ENCODE measurements around a stretch of chr17.

GRCh38 chr17:65029185-65029500 lies 27.4 kb downstream of the GNA13 start:
- PRO-cap, result no peak

DNA sequence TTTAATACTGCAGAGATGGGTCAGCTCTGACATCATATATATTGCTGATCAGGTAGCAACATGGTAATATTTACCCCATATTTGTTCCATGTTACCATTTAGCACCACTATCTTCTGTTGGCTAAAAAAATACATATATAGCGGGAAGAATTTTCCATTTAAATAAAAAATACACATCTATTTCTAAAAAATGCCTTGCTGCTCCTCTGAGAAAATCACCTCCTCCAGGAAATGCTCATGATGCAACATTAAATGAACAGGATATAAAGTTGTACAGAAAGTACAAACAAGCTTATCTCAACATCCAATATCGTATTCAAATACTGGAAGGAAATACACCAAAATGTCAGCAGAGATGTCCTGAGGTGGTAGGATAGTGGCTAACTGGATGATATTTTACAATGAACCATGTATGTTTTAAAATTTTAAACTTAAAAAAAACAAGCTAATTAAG lies 21.4 kb downstream of the GNA13 start:
- PRO-cap, result no peak

DNA sequence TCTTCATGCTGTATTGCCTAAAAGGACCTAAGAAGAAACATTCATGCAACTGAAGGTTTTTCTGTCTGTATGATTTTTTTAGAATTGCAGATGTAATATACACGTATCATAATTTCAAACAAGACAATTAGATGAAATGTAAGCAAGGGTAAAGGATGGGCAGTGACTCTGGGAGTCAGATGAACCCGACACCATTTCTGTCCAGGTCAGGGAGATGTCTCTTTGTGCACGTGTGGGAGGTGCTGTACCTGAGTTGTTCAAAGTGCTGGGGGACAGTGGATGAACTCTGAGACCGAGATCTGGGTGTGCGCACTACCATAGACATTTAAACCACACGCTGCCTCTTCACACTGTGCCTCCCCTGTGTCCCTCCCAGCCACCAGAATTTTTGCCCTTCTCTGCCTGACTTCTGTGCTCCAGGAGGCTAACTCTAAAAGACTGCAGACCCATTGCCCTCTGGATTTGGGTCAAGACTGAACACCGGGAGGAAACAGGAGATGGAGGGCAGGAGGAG lies 5.9 kb upstream of the RGS9 start:
- PRO-cap, result no peak

DNA sequence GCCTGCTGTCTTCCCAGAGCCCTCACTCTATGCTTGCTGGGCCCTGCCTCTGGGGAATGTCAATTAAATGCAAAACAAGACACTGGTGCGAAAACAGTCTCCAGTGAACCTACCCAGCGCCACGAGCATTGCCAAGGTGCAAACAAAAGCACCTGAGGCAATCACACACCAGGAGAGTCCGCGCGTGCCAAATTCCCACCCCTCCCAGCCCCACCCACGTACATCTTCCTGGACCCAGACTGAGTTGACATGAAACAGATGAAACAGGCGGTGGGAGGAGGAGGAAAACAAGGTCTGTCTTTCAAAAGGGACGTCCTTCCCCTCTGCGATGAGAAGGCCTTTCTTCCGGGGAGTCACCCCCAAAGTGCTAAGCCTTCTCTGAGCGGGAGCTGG lies 200.5 kb downstream of the AXIN2 start:
- PRO-cap, result no peak

DNA sequence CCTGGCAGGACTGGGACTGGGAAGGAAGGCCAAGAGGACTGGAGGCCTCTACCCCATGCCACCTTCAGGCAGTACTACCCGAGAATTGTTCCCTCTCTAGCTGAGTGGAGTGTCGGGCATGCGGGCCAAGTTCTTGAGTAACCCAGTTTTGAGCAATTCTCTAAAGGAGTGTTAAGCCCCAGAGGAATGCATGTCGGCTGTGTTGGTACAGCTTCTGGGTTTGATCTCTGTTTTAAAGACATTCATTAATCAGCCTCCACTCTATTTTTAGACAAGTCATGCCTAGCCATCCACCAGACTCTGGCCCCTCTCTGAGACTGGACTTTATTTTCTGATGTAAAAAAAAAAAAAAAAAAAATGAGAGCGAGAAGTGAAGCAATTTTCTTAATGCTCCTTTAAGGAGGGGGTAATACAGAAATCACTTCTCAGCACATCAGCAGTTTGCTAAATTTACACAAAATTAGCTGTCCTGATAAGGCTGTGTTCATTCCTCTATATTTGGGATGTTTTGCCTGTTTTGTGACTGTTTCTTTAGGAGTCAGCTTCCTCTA lies 88.7 kb downstream of the AXIN2 start:
- PRO-cap, result no peak

DNA sequence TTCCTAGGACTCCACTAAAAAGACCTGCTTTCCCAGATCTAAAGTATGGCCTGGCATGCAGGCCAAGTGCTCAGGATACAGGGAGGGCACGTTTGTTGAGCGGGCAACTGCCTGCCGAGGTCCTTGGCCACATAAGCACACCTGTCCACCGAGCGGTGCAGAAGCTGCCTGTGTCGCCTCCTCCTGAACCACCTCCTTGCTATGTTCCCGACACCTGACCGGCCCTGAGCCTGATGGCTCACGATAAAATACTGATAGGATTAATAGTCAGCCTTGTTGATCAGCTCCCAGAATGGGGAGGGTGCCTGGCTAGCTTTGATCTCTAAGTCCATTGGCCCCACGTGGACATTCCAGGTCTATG lies 33.7 kb downstream of the AXIN2 start:
- PRO-cap, result no peak

DNA sequence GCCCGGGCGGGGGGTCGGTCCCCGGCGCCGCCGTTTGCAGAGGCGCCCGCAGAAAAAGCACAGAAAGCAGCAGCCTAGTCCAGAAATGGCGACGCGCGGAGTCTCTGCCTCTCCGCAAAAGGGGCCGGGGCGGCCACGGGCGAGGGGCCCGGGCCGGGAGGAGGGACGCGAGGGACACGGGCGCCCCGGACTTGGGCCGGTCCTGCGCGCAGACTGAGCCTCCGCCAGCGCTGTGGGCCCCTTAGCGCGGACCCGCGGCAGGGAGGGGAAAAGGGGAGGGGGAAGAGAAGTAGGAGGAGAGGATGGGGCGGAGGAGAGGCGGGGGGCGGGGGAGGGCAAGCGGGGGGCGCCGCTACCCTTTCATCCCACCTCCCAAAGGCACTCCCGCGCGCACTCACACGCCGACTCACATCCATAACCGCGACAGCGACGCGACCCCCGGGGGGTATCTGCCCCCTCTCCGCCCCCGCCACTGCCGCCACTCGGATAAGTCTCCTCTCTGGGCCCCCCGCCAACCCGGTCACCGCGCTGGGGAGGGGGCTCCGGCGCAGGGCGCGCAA lies 1.3 kb downstream of the AXIN2 start:
- PRO-cap, result bidirectional peak, plus-strand start at position 397 of the sequence, minus-strand start at position 215 of the sequence

- PRO-cap, result no peak
These were observed 113.0 kb downstream of the PRKCA start for GRCh38 chr17:66415329-66415837.

DNA sequence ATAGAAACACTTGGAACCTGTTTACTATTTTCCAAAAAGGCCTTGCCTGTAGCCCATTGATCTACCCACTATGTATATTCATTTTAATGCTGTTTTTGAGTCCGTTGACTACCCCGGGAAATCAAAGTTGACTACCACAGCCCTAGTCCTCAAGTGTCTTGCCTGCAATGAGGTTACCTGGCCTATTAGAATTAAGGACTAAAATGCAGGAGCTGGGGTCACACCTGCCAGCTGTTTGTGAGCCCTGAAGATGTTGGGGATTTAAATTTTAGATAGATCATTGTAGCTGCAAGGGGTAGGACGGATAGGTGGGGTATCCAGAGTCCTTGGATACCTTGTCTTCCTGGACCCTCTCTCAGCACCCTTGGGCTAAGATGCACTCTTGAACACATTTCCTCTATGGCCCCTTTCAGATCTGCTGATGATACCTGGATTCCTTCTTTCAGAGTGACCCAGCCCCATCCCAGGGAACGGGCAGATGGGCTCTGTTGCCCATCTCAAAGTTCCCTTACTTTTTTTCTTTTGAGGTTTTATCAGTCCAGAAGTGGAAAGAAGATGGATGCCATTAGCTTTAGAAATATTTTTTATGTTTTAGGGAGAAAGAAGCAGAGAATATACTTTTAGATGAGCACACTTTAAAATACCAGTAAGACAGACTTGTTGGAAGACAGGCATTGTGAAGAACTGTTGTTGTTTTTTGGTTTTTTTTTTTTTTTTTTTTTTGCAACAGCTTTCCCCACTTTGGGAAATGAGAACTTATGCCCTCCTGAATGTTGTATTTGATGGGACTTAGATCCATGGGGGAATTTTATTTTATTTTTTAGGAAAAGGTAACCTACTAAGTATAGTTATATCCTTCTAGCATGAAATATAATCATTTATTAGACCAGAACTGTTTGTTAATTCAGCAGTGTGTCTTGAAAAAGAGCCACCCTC lies 263.6 kb downstream of the PRKCA start:
- PRO-cap, result no peak

- PRO-cap, result no peak
These were observed 254.6 kb upstream of the CACNG5 start for GRCh38 chr17:66580121-66580875.

GRCh38 chr17:66747706-66748261 lies 87.1 kb upstream of the CACNG5 start:
- PRO-cap, result no peak

DNA sequence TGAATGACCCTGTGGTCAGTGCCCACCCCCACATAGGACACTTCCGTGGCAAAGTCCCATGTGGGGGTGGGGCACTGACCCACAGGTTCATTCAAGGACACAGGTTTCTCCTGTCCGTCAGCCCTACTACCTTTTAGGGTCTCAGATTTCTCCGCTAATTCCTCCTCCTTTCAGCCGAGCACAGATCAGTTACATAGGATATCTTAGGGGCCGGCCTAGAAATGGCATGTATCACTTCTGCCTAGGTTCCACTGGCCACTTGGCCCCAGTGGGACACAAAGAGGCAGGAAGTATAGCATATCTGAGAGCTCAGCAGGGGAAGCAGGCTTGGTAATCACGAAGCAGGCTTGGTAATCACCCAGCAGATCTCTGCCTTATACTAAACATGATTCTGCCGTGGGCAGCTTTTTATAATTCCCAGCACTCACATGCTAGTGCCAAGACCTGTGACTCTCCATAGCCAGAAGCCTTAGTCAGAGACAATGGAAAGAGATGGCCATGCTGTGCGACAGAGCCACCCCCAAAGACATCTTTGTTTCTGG lies 59.7 kb upstream of the CACNG5 start:
- PRO-cap, result no peak

DNA sequence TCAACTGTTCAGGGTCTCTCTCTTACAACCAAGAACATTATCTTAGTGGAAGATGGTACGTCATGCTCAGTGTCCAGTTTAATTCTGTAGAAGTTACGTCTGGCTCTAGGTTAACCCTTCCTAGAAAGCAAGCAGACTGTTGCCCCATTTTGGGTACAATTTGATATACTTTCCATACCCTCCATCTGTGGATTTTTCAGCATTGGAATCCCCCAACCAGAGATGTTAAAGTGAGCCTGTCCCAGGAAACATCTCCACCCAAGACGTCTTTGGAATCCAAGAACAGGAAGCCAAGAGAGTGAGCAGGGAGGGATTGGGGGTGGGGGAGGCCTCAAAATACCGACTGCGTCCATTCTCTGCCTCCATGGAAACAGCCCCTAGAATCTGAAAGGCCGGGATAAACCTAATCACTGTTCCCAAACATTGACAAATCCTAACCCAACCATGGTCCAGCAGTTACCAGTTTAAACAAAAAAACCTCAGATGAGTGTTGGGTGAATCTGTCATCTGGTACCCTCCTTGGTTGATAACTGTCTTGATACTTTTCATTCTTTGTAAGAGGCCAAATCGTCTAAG lies 30.6 kb upstream of the CACNG5 start:
- PRO-cap, result no peak

GRCh38 chr17:66951200-66952497 lies 12.9 kb upstream of the CACNG4 start:
- PRO-cap, result no peak

GRCh38 chr17:67019882-67020458 lies 24.4 kb upstream of the CACNG1 start:
- PRO-cap, result no peak

DNA sequence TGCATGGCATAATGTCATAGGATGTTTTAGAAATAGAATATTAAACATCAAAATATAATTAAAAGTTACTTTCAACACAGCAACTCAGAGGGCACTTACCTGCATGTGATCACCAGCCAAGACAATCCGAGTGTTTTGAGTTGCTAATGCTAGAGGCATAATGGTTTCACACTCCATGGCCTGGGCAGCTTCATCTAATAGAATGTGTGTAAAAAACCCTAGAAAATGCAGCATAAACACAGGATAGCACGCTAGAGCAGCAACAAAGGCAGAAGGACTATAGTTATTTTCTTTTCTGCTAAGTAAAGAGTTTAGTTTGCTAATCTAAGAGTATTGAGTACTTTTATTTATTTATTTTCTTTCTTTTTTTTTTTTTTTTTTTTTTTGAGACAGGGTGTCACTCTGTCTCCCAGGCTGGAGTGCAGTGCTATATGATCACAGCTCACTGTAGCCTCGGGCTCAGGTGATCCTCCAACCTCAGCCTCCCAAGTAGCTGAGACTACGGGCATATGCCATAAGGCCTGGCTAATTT lies 95.2 kb downstream of the HELZ start:
- PRO-cap, result no peak

DNA sequence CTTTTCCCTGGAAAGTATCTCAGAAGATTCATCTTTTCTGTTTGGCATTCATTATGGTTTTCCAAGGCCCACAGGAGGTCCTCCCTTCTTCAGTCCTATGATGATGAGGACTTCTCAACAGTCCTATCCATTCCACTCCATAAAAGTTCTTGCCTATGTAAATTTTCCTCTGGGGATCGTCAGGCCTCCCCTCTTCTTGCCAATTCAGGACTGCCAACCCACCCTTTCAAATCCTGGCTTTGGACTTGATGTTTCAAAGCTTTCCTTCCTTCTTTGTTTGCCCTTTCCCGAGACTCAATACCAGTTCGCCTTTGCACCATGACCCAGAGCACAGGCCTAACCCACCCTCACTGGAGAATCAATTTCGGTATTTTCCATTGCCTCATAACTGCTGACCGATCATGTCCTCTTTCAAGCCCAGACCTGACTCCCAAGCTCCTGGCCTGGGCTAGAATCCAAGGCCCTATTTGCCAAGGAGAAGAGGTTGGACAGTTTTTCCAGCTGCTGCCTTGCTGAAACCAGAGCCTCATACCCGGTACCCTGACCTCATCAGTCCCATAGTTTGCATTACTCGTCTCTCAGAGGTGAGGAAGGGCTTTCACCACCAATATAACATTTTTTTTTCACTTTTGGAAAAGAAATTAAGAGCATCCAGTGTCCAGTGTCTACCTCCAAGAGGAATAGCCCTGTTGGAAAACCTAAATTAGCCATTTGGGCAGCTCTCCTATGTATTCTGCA lies 35.2 kb upstream of the HELZ start:
- PRO-cap, result no peak

GRCh38 chr17:67322118-67322643 lies 44.2 kb downstream of the PSMD12 start:
- PRO-cap, result no peak

- PRO-cap, result no peak
These were observed 6.8 kb downstream of the PSMD12 start for GRCh38 chr17:67359327-67360285.

DNA sequence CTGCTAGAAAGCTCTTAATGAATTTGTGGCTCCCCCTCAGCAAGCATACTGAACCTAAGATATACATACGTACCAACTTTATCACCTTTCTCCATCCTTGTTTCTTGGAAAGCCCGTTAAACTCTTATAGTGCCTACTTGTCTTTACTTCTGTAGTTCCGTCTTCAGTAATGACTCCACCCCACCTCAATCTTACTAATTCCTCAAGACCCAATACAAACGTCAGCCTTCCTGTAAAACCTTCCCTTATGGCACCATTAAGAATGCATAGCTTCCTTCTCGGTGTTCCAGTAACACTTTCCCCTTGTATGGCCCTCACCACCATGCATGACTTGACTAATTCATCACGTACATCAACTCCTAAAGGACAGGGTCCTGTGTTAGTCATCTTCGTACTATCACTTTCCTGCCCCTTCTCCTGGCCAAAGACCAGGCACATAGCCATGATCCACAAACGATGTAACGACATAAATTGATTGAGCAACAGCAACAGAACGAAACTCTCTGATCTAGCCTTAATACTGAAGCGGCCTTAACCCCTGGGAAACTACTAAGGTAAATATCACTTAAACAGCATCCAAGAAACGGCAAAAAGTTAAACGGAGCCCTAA lies 708 bp downstream of the PSMD12 start:
- PRO-cap, result no peak

Measured in right common carotid artery plus branches (tissue), 1 donor.